PC-3 (cell line): ENCODE measurements around a stretch of chr22.

- RAMPAGE, long total RNA = no peak
Observed at GRCh38 chr22:48536178-48536650, 46.9 kb downstream of the TAFA5 start.

GRCh38 chr22:48654395-48654990 is 165.1 kb downstream of the TAFA5 start:
- RAMPAGE, long total RNA = no peak

DNA sequence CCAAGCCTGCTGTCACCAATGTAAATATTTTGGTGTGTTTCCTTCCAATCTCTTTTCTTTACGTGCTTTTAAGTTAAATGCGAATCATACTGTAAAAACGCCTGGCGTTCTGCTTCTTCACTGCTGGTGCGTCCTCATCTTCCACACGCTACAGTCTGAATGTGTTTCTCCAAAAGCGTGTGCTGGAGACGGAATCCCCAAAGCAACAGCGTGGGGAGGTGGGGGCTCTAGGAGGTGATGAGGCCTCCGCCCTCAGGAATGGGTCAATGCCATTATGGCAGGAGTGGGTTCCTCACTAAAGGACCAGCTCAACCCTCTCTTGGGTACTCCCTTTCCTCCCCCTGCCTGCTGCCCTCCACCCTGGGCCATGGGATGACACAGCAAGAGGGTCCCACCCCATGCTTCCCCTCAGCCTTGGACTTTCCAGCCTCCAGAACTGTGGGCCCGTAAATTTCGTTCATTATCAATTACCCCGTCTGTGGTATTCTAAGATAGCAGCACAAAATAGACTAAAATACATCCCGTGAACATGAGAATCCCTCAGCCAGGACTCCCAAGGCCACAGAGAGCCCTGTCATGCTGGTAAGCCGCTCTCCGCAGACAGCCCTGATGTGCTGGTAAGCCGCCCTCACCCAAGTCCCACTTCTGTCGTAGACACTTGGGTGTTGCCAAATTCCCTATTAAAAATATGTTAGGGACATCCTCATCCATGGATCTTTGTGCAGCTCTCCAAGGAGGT is 220.5 kb downstream of the BRD1 start:
- RAMPAGE, long total RNA = no peak

- RAMPAGE, long total RNA = no peak
Observed at GRCh38 chr22:49775964-49776487, 51.6 kb downstream of the BRD1 start.

DNA sequence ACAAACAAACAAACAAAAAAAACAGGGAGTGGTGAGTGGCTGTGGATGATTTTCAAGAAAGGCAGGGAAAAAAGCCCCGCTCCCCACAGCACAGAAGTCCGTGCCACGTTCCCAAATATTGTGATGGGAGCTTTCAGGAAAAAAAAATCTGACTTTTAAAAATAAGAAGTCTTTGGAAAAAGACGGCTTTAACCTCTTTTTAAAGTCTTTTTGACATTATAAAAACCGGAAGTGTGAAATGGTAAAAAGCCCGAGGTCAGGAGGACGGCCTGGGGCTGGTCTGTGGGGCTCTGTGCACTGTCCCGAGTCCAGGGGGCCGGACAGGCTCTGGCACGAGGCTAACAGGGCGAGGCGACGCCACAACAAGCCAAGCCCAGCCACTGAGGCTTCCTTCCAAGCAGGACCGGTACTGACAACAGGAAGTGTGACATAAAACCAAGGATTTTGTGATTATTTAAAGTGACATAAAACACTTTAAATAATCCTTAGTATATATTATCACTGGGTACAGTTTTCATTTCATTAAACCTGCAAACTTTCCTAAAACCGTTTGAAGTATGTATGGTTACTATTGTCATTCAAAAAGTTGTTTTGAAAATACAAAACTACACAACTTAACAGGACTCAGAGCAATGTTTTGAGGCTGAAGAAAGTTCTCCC is 39.2 kb downstream of the BRD1 start:
- RAMPAGE, long total RNA = no peak

DNA sequence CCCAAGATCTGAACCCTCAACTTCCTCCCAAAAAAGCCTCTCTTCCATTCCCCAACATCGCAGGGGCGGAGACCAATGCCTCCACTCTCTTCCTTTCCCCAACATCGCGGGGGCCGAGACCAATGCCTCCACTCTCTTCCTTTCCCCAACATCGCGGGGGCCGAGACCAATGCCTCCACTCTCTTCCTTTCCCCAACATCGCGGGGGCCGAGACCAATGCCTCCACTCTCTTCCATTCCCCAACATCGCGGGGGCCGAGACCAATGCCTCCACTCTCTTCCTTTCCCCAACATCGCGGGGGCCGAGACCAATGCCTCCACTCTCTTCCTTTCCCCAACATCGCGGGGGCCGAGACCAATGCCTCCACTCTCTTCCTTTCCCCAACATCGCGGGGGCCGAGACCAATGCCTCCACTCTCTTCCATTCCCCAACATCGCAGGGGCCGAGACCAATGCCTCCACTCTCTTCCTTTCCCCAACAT is 25.6 kb downstream of the BRD1 start:
- RAMPAGE, long total RNA = no peak

DNA sequence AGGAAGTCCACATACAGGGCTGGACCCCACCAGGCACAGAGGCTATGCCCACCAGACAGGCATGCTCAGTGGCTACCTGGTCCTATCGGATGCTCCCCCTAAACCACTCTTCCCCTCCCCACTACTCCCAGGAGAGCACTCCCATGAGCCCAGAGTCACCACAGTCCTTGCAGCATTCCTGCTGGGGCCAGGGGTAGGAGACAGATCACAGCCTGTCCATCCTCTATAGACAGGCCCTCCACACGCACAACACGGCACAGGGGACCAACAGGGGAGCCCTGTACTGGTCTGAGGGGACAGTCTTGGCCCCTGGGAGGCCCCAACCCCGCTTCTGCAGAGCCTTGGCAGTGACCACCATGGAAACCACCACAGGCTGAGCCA is 3.0 kb downstream of the BRD1 start:
- RAMPAGE, long total RNA = no peak

- RAMPAGE, long total RNA = no peak
Observed at GRCh38 chr22:49852757-49853740, 595 bp upstream of the ZBED4 start.

GRCh38 chr22:49884417-49884951 is 30.8 kb downstream of the ZBED4 start:
- RAMPAGE, long total RNA = no peak

GRCh38 chr22:49951780-49952035 is 8.9 kb upstream of the PIM3 start:
- RAMPAGE, long total RNA = no peak

DNA sequence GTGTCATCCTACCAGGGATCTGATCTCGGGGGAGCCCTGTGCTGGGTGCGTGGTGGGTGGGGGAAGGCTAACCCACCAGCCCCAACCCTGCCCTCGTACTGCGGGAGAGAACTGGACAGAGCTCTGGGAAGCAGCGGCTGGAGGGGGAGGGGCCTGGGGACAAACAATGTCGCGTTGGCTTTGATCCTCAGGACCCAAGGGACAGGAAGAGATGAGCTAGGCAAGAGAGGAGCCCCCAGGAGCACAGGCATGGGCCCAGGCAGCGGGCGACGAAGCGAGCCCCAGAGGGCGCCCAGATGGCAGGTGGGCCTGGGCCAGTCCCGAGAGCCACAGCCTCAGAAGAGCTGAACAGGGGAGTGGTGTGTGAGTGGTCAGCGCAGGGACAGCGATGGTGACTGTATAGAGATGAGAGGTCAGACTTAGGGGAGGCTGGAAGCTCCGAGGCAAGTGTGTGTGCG is 1.5 kb upstream of the PIM3 start:
- RAMPAGE, long total RNA = no peak

- RAMPAGE, long total RNA = no peak
Observed at GRCh38 chr22:49971815-49972191, 11.2 kb downstream of the PIM3 start.

- RAMPAGE, long total RNA = no peak
Observed at GRCh38 chr22:50074452-50075338, 10.5 kb downstream of the MLC1 start.

- RAMPAGE, long total RNA = no peak
Observed at GRCh38 chr22:50203084-50203782, 2.4 kb downstream of the SELENOO start.

DNA sequence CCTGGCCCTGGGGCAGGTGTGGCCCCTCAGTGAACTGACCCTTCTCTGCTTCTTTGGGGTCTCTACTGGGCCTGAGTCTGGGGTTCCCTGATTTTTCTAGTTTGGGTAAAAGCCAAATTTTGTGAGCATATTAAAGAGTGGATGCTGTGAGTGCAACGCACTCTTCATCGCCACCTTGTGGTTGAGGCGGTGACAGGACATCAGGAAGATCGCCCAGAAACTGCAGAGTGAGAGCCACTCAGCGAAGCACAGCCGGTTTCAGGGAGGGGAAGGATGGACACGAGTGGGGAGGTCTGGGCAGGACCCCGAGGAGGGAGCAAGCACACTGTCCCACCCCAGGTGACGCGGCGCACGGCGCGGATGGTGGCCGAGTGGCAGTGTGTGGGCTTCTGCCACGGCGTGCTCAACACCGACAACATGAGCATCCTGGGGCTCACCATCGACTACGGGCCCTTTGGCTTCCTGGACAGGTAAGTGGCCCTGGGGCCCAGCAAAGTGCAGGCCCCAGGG is 9.1 kb downstream of the SELENOO start:
- RAMPAGE, long total RNA = no peak

GRCh38 chr22:50256879-50257450 is 4.5 kb downstream of the MAPK12 start:
- RAMPAGE, long total RNA = no peak

DNA sequence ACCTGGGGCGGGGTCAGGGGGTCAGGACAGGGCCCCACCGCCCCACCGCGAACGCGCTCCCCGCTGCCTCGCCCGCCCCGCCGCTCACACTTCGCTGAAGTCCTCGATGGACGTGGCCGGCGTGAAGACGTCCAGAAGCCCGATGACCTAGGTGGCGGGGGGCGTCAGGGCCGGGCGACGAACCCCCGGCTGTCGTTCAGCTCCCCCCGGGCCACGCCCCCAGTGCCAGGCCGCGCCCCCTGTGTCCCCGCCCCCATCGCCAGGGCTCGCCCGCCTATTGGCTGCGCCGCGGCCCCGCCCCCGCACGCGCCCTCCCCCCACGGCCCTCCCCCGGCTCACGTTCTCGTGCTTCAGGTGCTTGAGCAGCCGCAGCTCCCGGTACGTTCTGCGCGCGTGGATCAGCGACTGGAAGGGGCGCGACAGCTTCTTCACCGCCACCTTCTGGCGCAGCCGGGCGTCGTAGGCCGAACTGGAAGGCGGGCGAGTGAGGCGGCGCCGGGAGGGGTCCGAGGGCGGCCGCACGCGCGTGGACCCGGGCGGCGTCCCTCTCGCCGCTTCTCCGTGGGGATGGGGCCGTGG is 2.6 kb downstream of the MAPK11 start:
- RAMPAGE, long total RNA = no peak

DNA sequence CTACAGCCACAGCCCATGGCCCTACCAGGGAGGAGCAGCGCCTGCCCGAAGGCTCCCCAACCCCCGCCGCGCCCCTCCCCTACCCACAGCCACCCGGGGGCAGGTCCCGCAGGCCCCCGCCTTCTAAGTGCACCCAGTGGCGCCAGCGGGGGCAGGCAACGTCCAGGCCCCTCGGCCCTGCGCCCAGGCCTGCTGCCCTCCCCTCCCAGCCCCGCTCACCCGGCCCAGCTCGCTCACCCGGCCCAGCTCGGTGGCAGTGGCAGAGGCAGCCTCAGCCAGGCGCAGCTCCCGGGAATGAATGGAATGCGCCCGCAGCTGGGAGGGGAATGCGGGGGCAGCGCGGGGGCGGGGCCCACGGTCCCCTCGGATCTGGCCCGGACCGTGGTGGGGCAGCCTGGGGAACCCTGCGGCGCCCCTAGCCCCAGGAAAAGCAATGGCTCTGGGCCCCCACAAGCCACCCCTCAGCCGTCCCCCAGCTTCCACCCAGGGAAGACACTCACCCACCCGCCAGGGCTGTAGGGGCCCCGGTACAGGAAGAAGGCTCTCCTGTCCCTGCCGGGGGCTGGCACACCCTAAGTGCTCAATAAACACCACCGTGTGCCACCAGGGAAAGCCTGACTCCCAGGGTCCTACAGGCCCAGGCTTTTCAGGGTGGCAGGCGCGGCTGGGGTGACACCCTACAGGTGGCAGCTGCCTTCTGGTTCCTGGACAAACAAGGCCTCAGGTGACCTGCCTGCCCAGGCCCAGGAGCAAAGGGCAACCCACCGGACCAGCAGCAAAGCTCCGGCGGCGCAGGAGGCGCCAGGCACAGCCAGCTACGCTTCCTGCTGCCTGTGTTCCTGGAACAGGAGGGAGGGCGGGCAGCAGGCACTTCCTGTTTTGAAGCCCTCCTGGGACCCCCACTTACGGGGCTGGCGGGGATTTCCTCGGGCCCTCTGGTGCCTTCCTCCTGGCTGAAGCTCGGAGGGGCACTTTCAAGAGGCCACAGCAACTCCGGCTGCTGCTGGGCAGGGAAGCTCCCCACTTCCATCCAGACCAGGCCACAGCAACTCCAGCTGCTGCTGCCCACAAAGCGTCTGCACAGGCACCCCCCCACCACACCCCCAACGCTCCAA is 13.8 kb downstream of the PLXNB2 start:
- RAMPAGE, long total RNA = no peak

DNA sequence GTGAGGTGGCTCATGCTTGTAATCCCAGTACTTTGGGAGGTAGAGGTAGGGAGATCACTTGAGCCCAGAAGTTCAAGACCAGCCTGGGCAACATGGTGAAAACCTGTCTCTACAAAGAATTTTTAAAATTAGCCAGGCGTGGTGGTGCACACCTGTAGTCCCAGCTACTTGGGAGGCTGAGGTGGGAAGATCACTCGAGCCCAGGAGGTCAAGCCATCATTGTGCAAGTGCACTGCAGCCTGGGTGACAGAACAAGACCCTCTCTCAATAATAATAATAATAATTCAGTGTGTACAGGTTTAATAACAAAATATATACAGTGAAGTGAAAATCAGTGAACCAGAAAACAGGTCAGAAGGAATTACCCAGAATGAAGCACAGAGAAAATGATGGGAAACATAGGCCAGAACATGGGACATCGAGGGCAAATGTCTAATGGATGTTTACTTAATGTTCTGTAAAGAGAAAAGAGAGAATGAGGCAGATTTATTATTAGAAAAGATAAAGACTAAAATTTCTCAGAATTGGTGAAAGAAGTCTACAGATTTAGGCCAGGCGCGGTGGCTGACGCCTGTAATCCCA is 34.1 kb downstream of the PPP6R2 start:
- RAMPAGE, long total RNA = no peak

GRCh38 chr22:50399822-50400564 is 56.9 kb downstream of the PPP6R2 start:
- RAMPAGE, long total RNA = no peak